ENCODE measurements around a stretch of chr2.

- PRO-cap, result bidirectional peak, plus-strand start at chr2:43101094, minus-strand start at chr2:43100936
- RAMPAGE, long total RNA, 4 experiments, result no peak in any of the 4 experiments
Measured at GRCh38 chr2:43100732-43101712, 125.4 kb downstream of the ZFP36L2 start.

- PRO-cap, result bidirectional peak, plus-strand start at chr2:43158419, minus-strand start at chr2:43158291
- RAMPAGE, long total RNA, 4 experiments, result no peak in any of the 4 experiments
Measured at GRCh38 chr2:43158024-43158441, 68.4 kb downstream of the ZFP36L2 start.

GRCh38 chr2:43218163-43219191 lies 7.9 kb downstream of the ZFP36L2 start:
- PRO-cap, result bidirectional peak, plus-strand start at chr2:43218986, minus-strand start at chr2:43218631
- RAMPAGE, long total RNA, 4 experiments, result no peak in any of the 4 experiments

DNA sequence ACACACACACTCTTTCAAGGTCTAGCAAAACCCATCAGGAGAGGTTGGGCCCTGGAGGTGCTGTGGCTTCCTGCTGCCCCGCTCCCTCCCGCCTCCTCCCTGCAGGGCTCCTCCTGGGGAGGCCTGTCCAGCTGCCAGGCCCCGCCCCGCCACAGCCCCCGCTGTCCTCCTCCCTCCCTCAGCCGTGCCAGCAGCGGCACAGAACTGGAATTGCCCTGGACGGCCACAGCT lies 6.8 kb downstream of the ZFP36L2 start:
- PRO-cap, result bidirectional peak, plus-strand start at position 201 of the sequence, minus-strand start at position 98 of the sequence
- RAMPAGE, long total RNA, 4 experiments, result start-site peak on the plus strand in 2 of 4 experiments, centred at positions 181 to 197 of the sequence, 7 to 26 reads per replicate

- PRO-cap, result bidirectional peak, plus-strand start at chr2:43222623, minus-strand start at chr2:43222634
- RAMPAGE, long total RNA, 4 experiments, result no peak in any of the 4 experiments
Measured at GRCh38 chr2:43222365-43222697, 4.1 kb downstream of the ZFP36L2 start.

DNA sequence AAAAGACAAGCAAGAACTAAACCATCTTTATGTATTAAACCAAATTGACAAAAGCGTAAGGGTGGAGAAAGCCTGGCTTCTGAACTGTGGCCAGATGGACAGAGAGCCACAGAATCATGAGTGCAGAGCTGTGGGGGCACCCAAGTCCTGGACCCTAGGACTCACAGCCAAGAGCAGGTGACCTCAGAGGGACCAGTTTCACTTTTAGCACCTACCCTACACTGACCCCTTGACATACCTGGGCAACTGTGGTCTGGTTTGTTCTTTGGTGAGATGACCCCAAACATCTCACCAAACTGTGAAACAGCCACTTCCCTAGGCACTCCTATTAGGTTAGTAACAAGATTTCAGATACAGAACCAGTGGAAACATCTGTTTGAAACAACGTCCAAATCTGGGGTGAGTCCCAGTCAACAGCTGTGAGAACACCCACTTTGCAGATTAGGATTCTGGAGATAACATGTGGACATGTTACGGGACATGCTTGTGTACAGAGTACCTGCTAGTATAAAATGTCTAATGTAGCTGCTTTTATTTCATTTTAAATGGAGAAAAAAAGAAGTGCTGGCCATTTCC lies 1.9 kb upstream of the ZFP36L2 start:
- PRO-cap, result unidirectional peak, minus-strand start at position 118 of the sequence
- RAMPAGE, long total RNA, 4 experiments, result no peak in any of the 4 experiments

DNA sequence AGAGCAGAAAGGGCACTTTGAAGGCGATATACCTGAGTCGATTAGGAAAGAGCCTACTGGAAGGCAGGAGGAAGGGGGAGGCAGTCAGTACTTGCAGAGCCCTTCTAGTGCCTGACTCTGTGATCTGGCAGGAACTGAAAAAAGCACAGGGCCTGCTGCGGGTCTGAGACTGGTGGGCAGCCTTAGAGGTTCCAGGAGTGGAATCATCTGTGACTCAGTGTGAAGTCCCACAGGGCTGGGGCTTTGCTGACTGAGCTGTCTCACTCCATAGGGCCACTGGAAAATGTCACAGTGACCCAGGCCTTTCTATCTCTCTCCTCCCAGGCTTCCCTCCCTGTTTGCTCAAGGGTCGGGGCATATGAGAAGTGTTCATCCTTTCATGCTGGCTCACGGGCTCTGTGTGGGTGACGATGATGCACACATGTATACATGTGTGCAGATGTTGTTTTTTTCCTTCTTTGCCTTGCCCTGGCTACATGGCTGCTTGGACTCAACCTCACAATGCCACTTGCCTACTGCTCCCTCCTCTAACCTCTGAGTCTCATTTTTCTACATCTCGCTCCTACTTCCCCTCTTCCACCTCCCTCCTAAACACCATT lies 47.2 kb upstream of the ZFP36L2 start:
- PRO-cap, result no peak
- RAMPAGE, long total RNA, 4 experiments, result no peak in any of the 4 experiments

DNA sequence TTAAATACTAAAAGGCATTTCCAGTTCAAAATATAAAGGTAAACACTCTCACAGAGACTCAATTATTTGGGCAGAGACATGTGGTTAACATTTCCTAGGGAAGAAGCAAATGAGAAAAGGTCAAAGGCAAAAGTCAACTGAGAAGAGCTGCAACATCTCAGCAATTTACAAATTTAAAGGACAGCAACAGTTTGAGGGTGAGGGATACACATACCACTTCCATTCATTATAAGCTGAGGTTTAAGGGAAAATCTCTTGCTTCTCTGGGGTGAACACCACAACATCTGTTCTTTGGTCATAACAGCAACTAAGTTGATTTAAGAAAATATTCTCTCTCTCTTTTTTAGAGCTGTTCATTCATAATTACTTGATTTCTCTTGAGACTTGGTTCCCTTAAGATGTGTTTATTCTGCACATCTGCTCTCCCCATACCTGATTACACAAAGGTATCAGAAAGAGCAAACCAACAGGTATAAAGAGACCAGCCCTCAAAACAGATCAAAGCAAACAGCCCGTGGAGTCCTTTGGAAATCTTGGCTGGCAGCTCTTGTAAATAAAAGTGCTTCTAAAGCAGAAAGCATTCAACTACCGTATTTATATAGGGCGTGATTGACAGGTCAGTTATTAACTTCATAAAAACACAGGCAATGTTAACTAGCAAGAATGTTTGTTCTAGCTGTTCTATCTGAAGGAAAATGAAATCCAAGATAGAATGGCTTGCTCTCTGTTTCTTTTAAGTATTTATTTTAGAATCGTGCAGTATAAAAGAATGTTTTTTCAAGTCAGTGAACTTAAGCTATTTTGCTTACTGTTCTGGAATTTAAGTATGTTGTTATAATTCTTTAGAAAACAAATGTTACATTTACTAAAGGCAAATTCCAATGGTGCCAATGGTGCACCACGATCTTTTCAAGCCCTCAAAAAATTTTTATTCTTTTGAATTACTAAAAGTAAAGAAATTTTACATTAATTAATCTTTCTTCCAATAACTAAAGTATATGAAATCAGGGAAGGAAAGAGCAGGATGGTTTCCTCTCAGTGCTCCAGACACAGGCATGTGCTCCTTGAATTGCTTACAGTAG lies 132.7 kb downstream of the THADA start:
- PRO-cap, result no peak
- RAMPAGE, long total RNA, 4 experiments, result no peak in any of the 4 experiments

- PRO-cap, result no peak
- RAMPAGE, long total RNA, 4 experiments, result no peak in any of the 4 experiments
Measured at GRCh38 chr2:43824519-43824971, 14.1 kb downstream of the ABCG5 start.

DNA sequence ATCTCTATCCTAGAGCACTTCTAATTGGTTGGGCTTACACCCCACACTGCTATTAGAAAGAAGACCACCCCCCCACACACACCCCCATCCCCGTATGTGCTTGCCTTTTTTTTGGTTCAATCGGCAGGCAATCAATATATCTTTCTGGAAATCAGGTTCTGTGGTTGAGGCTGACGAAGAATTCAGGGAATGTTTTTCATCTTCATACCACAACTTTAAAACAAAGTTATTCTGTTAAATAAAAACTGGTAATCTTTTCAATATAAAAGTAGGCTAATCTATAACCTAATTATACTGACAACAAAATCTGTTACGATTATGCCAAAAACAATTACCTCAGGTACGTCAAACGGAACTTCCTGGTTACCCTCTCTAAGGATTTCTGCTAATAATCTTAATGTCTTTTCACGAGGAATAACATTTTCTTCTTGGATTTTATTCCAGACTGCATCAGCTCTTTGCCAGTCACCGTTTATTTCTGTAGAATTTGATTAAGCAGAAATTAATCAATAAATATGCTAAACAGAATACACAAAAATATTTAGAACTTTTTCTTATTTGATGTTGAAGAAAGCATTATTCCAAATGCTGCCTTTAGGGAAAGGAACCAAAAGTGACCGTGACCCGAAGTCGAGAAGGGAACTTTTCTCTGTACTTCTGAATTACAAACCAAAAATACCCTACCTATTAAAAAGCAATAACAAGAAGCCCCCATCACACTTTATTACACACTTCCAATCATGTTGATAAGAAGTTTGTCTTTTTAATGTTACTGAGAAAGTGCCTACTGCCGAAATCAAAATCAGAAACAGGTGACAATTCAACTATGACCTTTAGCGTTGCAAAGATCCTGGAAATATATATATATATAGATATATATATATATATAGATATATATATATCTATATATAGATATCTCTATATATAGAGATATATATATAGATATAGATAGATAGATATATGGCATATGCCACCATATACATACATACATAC lies 77.6 kb downstream of the LRPPRC start:
- PRO-cap, result no peak
- RAMPAGE, long total RNA, 4 experiments, result start-site peak on the minus strand in 1 of 4 experiments, centred at position 167 of the sequence, 15 reads per replicate

DNA sequence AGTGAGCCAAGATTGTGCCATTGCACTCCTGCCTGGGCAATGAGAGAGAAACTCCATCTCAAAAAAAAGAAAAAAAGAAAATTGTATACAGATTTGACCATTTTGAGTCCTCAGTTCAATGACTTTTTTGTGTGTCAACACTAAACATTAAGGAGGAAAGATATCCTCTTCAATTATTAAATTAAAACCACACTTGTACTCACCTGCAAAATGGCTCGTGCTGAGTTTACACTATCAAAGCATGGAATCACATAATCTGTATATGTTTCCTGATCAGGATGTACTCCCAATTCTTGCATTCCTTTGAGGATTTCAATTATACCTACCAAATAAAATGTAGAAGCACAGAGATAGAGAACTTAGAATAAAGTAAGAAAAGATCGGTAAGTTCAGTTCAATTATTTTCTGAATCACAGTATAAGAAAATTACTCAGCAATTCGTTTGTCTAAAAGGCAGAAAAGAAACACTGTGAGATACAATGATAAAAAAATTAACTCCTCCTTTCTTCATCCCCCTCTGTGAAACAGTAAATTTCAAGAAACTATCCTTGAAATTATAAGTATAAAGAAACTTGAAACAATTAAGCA lies 32.3 kb downstream of the LRPPRC start:
- PRO-cap, result no peak
- RAMPAGE, long total RNA, 4 experiments, result start-site peak on the minus strand in 1 of 4 experiments, centred at position 262 of the sequence, 21 reads per replicate

DNA sequence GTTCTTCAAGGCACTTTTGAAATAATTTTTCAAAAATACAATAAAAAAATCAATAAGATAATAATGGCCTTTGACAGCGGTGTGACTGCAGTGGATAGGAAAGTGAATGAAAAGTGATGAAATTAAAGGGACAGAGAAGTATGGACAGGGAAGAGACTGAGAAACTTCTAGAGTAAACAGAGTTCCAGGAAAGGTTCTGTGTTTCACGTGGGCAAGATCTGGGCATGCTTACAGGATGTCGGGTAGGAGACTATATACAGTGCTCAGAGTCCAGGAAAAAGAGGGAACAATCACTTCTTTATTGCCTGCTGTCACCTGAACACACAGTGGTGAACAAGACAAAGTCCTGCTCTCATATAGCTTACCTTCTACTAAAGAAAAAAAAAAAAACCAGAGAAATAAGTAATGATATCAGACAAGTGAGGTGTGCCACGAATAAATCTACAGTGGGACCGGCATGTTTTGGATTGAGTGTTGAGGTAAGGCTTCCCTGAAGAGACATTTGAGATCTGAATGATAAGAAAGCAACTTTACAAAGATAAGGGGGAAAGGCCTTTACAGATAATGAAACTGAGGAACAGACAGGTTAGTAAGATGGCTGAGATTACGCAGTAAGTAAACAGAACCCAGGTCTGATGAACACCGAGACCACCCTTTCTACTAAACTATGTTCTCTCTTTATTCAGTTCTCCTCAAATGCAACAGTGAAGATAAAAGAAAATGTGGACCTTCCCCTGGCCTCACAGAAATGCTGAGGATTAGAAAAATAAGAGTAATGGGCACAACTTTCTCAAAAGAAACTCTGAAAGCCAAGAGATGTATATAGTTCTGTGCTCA lies 2.2 kb downstream of the LRPPRC start:
- PRO-cap, result no peak
- RAMPAGE, long total RNA, 4 experiments, result no peak in any of the 4 experiments

GRCh38 chr2:44087717-44088253 lies 80.9 kb upstream of the PPM1B start:
- PRO-cap, result no peak
- RAMPAGE, long total RNA, 4 experiments, result no peak in any of the 4 experiments

DNA sequence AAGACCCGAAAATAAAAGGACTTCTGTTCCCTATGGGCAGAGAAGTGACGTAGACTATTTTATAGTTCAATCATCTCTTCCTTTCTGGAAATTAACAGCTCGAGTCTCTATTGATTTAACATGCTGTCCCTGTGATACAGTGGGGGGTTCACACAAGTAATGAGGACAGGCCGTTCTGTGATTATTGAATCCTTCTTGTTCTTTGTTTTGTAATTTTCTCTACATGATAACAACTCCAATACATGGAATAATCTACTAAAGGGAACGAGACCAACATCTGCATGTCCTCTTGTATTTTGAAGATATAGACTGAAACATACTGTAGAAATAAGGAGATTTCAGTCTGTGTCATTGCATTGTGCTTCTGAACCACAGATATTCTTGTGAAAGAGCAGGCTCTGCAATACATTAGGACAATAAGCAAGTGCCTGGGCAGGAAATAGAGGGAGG lies 65.8 kb upstream of the PPM1B start:
- PRO-cap, result no peak
- RAMPAGE, long total RNA, 4 experiments, result no peak in any of the 4 experiments

- PRO-cap, result no peak
- RAMPAGE, long total RNA, 4 experiments, result no peak in any of the 4 experiments
Measured at GRCh38 chr2:44103339-44103661, 65.4 kb upstream of the PPM1B start.

DNA sequence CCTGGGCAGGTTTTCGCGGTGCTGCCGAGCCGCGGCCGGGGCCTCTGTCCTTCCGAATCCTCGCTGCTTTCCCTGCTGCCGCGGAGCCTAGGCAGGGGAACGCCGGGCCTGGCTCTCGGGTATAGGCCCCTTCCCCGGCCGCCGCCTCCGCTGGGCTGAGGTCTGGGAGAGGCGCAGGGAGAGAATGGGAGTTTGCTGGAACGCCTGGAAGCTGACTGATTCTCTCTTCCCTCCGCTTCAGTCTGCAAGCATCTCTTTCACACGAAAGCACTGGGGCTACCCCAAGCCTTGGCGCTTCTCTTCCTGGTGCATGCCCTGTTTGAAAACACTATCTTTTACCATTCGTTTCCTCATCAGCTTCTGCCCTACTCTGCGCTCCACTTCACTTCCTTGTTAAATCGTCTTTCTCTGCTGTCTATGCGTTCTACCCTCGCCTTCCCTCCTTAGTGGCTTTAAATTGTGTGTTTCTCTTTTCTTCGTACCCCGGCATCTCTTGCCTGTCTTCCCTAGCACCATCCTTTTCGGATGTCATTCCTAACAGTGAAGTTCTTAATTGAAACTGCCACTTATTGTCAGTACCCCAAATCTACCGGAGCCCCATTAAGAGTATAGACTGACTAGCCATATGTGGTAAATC lies 784 bp downstream of the PPM1B start:
- PRO-cap, result bidirectional peak, plus-strand start at position 158 of the sequence, minus-strand start at position 144 of the sequence; bidirectional peak, plus-strand start at position 396 of the sequence, minus-strand start at position 312 of the sequence
- RAMPAGE, long total RNA, 4 experiments, result no peak in any of the 4 experiments

GRCh38 chr2:44237232-44237556 lies 38.1 kb upstream of the SLC3A1 start:
- PRO-cap, result no peak
- RAMPAGE, long total RNA, 4 experiments, result no peak in any of the 4 experiments

- PRO-cap, result no peak
- RAMPAGE, long total RNA, 4 experiments, result no peak in any of the 4 experiments
Measured at GRCh38 chr2:44291625-44292011, 16.3 kb downstream of the SLC3A1 start.

DNA sequence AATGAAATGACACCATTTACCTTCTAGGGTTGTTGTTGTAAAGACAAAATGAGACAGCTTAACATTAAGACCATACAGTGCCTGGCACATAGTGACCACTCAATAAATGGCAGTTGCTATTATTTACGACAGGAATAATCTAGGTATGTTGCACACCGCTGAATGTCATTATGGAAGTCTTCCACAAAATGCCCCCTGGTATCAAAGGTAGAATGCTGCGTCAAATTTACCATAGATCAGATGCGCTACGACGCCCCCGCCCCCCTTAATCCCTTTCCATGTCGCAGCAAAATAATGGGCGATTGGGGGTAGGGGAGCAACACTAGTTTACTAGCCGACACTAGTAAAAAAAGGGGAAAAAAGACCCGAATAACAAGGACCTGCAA lies 617 bp downstream of the PREPL start:
- PRO-cap, result no peak
- RAMPAGE, long total RNA, 4 experiments, result no peak in any of the 4 experiments

DNA sequence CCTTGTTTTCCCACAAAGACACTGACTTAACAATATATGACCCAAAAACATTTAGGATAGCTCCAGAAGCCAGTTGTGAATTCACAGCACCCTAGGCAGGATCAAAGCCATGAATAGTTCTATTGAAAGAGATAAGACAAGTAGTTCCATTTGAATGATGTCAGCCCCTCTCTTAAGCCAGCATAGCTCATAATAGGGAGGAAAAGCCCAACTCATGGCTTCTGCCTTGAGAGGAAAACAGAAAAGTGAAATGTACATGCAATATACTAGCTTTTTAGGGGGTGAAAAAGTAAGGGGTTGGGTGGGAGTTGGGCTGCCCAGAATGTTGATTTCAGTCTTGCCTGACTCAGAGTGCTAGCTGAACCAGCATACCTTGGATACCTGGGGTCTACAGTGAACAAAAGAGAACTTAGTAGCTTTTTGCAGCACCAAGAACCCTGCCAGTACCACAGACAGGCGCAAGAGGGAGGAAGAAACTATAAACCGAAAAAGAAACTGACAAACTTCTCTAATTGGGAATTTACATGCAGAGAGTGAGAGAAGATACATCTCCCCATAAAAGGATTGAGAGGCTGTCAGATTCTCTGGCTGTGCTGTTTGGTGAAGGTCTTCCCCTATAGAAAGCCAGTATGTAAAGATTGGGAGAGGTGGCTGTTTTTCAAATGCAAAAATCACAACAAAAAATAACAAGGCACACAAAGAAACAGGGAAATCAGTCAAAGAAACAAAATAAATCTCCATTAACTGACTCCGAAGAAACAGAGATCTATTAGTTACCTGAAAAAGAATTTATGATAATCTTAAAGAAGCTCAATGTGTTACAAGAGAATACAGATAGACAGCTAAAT lies 101.7 kb downstream of the CAMKMT start:
- PRO-cap, result no peak
- RAMPAGE, long total RNA, 4 experiments, result start-site peak on the plus strand in 1 of 4 experiments, centred at position 230 of the sequence, 5 reads per replicate

Measured in transverse colon (tissue), 4 donors.